Bronchial lymph node (tissue), 1 donor: ENCODE measurements around the genes PRAME, IGLL5 and VPREB3.

DNA sequence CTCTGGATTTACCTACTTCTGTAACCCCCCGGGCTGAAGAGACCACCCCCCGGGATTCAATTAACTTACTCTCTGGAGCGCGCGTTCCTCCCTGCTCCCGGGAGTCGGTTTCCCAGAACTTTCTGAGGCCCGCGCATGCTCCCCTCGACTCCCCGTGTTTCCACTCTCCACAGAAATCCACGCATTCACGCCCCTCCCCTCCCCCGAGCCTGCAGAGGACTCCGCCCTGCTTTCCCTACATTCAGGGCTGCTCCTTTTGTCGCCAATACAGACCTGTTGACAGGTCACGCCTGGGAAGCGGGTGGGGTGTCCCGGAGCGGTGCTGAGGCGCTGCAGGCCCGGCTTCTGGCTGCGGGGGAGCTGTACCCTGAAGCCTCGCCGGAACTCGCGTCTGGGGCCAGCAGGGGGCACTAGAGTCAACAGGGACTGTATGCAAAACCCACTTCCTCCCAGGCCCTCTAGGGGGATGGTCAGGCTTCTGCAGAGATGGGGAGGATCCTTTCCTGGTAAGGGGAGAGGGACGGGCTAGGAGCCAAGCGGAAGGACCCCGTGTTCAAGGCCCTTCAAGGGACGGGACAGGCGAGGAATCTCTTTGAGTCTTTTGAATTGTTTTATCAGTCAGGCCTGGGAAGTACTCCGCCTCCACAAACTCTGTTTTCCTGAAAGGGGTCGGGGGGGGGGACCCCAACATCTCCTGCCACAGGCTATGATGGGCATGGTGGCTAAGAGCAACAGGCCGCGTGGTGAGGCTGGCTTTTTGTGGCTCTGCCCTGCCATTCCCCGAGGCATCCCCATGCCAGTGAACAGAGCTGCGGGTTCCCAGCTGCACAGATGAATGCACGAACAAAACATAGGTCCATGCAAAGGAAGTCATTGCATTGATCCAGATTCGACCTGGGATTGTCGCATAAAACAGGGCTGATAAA, at the start of gene PRAME:
PRAME (minus strand) TSS at position 364 of the 926 bp plus-strand sequence.
- PRO-cap = no peak

GRCh38 chr22:22865519-22866319, 21.9 kb upstream of the IGLL5 start:
- PRO-cap = bidirectional peak, plus-strand start at chr22:22866041, minus-strand start at chr22:22865862

GRCh38 chr22:22887488-22888276, at the start of gene IGLL5:
Gene IGLL5, plus strand, starts transcription at chr22:22887816.
- PRO-cap = bidirectional peak, plus-strand start at chr22:22887800, minus-strand start at chr22:22887723

GRCh38 chr22:22895297-22895897, 7.8 kb downstream of the IGLL5 start:
- PRO-cap = no peak

DNA sequence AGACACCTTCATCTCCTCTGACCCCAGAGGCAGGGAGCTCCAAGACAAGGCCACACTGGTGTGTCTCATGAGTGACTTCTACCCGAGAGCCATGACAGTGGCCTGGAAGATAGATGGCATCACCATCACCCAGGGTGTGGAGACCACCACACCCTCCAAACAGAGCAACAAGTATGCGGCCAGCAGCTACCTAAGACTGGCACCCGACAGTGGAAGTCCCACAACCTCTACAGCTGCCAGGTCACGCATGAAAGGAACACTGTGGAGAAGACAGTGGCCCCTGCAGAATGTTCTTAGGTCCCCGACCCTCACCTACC, 23.1 kb downstream of the IGLL5 start:
- PRO-cap = no peak

DNA sequence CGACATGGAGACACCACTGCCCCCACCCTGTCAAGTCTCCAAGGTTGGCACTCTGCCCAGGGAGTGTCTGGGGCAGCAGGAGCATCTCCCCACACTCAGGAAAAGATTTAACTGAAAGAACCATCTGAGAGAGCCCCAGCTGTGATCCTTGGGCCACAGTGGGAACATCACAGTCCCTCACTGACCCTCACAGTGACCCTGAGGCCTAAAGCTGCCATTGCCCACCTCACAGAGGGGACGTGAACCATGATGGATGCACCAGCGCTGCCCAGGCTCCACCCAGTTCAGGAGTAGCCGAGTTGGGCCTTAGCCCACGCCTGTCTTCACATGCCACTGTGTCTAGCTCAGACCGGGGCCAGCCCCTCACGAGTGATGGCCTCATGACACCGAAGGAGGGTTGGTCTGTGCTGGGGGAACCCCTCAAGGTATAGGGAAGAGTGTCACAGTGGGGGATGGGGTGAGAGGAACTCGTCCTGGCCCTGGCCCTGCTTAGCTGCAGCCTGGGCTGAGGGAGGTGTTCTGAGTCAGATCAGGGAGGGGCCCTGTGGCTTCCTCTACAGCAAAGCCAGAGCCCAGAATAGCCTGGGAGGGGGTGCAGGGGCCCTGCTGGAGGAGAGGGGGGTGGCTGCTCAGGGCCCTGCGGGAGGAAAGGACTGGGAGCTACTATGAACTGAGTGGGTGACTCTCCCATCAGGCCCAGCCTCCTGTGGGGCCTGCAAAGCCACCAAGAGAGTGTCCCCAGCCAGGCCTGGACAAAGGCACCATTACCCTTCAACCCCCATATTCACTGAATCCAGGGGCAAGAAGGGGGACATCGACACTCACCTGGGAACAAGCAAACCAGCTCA, 41.0 kb downstream of the IGLL5 start:
- PRO-cap = bidirectional peak, plus-strand start at position 445 of the sequence, minus-strand start at position 325 of the sequence; bidirectional peak, plus-strand start at position 522 of the sequence, minus-strand start at position 495 of the sequence

DNA sequence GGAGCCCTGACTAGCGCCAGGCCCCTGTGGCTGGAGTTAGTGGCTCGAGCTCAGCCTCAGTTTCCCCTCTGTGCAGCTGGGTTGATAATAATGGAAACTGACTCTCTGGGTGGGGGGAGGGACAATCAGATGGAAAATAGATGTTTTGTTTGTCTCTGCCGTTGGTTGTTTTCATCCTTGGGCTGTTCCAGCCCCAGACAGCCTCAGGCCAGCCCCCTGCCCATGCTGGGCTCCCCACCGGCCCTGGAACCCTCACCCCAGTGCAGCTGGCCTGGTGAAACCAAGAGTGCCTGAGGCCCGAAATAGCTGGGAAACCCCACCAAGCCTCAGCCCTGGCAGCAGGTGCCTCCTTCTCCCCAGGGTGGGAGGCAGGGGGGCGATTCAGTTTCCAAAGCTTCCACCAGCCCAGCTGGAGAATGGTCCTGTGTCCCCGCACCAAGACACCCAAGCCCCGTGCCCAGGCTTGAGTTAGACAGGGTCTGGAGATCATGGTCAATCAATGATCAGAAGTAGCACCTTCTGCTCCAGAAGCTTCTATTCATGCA, 44.2 kb downstream of the IGLL5 start:
- PRO-cap = bidirectional peak, plus-strand start at position 196 of the sequence, minus-strand start at position 70 of the sequence; bidirectional peak, plus-strand start at position 408 of the sequence, minus-strand start at position 254 of the sequence

DNA sequence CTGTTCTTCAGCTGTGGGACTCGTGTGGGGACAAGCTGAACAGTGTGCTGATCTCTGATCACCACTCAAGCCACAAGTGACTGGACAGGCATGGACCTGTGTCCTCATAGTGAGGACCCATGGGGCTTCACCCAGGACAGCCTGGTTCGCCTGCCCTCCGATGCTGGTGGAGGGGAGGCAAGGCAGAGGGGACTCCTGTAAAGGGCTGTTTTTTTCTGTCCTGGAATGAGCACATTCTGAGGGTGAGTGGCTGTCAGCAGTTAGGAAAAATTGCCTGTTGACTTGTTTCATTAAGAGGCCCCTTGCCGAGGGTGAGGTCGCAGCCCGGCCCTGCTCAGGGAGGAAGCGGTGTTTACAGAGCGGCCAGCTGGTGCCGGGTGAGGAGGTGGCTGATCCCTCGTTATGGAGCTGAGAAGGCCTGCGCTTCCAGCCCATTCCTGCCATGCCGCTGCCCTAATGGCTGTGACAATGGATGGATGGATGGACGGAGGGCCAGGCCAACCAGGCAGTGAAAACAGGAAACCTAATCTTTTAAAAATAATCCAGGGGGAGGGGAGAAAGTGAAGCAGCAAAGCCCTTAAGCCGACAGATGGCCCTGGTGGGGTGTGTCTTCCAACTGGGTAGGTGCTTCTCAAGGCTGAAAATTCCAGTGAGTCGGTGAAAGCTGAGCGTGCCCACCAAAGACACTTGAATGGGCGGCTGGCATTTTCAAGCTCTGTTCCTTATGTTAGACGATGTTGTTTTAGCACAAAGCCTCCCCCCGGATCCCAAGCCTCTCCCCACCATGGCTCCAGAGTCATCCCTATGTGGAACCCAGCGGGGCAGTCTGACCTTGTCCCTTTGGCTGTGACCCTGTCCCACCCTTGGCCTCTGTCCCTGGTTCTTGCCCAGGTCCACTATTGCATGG, 38.5 kb downstream of the BCR start:
- PRO-cap = no peak

DNA sequence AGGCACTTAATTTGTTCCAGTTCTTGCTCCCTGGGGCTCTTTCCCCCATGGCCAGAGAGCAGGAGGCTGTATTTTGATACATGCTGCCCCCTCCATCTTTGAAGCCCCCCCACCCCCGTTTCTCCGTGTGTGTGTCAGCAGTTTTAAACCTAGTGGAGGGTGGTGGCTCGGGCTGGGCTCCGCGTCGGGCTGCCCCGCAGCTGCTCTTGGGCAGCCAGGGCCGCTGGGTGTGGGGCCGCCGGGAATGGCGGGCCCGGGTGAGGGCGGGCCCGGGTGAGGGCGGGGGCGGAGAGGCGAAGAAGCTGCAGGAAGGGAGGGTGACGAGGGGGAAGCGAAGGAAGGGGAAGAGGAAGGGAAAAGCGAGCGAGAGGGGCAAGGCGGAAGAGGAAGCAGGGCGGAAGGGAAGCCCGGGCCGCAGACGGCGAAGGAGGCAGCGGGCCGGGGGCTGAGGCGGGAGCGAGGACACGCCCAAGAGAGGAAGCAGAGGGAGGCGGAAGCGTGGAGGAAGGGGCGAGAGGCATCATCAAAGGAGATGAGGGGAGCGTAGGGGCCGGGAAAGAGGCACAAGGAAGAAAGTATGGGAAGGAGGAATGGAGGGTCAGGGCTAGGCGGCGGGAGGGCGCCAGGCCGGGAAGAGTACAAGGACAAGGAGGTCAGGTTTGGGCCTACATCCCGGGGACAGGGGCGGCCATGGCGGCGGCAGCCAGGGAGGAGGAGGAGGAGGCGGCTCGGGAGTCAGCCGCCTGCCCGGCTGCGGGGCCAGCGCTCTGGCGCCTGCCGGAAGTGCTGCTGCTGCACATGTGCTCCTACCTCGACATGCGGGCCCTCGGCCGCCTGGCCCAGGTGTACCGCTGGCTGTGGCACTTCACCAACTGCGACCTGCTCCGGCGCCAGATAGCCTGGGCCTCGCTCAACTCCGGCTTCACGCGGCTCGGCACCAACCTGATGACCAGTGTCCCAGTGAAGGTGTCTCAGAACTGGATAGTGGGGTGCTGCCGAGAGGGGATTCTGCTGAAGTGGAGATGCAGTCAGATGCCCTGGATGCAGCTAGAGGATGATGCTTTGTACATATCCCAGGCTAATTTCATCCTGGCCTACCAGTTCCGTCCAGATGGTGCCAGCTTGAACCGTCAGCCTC, 82.5 kb downstream of the BCR start:
- PRO-cap = no peak

- PRO-cap = no peak
Measured at GRCh38 chr22:23280334-23280929, 100.1 kb downstream of the BCR start.

DNA sequence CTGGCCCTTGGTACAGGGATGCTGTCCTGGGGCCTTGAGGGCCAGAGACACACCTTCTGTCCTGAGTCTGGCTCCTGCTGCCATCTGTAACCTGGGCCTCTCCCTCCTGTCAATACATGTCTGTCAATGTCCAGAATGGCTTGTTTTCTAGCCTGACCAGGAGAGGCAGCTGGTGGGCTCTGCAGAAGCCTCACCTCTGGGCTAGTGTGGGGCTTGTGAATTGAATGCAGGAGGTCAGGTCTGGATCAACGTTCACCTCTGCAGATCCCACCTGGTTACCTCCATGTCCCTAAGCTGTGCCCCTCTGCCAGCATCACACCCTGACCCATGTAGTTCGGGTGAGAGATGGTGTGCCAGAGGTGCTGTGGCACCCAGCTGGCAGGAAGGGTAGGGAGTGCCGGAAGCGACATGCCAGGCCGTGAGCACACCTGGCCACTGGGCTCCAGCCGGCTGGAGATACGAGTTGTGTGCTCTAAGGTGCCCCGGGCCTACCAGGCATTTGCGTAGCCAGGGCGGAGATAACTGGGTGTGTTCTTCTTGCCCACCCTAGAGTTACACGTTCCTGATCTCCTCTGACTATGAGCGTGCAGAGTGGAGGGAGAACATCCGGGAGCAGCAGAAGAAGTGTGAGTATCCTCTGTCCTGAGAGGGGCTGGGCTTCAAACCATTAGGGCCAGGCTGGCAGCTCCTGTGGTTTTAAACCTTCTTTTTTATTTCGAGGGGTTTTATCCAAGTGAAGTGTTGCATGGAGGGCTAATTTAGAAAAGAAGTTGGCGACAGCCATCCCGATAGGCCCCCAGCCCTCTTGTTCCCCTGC, 107.4 kb downstream of the BCR start:
- PRO-cap = no peak

- PRO-cap = no peak
Measured at GRCh38 chr22:23315481-23316229, 135.3 kb downstream of the BCR start.

DNA sequence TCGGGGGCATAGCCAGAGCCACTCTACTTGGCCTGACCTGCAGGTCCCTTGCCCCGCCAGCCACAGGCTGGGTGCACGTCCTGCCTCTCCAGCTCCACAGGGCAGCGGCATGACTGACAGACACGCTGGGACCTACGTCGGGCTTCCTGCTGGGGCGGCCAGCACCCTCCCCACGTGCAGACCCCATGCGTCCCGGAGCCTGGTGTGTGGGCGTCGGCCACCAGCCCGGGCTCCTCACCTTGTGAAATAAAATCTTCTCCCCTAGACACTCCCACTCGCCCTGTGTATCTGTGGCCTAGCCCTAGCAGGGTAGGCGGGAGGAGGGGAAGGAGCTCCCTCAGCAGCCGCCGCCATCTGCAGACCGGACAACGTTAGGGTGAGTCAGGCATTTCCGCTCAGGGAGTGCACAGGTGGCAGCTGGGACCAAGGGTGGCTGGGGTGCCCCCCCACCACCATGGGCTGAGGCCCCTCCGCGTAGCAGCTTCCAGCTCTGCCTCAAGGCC, 119.5 kb downstream of the IGLL1 start:
- PRO-cap = no peak

DNA sequence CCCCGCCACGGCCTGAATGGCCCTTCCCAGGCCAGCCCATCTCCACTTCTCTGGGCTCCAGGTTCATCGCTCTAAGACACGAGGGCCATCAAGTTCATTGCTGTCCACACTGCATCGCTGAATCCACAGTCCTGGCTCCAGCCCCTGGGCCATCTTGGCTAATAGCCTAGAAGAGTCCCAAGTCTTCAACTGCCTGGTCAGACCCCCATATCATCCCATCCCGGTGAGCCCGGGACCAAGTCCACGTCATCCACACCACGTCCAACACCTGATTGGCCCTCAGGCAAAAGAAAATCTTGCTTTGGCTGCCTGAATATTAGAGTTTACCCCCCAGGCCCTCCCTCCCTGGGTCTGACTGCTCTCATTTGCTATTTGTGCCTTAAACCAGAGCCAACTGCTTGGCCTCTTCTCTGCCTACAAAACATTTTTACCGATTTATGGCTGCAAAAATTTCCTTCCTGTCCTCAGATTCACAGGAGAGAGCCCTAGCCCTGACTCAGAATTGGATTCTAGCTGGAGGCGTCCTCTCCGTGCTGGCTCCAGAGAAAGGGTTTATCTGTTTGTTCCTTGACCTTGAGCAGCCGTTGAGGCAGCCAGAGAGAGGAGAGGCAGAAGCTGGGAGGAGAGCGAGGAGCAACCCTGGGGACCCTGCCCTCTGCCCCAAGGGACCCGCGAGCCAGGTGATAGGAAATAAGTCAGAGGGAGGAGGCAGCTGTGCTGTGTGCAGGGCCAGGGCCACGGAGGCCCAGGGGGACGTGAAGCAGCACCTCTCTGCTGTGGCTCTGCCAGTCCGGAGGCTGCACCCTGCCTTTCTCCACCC, 75.8 kb downstream of the IGLL1 start:
- PRO-cap = no peak

GRCh38 chr22:23509562-23510066, 70.5 kb downstream of the IGLL1 start:
- PRO-cap = no peak

DNA sequence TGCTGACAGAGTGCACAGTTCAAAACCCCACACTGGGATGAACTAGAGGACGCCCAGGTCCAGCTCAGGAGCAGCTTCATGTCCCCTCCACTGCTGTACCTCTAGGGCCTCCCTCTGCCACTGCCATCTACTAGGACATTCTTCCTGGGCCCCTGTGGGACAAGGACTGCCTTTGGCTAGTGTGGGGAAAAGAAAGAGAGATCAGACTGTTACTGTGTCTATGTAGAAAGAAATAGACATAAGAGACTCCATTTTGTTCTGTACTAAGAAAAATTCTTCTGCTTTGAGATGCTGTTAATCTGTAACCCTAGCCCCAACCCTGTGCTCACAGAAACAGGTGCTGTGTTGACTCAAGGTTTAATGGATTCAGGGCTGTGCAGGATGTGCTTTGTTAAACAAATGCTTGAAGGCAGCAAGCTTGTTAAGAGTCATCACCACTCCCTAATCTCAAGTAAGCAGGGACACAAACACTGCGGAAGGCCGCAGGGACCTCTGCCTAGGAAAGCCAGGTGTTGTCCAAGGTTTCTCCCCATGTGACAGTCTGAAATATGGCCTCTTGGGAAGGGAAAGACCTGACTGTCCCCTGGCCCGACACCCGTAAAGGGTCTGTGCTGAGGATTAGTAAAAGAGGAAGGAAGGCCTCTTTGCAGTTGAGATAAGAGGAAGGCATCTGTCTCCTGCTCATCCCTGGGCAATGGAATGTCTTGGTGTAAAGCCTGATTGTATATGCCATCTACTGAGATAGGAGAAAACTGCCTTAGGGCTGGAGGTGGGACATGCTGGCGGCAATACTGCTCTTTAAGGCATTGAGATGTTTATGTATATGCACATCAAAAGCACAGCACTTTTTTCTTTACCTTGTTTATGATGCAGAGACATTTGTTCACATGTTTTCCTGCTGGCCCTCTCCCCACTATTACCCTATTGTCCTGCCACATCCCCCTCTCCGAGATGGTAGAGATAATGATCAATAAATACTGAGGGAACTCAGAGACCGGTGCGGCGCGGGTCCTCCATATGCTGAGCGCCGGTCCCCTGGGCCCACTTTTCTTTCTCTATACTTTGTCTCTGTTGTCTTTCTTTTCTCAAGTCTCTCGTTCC, 43.9 kb downstream of the IGLL1 start:
- PRO-cap = no peak

DNA sequence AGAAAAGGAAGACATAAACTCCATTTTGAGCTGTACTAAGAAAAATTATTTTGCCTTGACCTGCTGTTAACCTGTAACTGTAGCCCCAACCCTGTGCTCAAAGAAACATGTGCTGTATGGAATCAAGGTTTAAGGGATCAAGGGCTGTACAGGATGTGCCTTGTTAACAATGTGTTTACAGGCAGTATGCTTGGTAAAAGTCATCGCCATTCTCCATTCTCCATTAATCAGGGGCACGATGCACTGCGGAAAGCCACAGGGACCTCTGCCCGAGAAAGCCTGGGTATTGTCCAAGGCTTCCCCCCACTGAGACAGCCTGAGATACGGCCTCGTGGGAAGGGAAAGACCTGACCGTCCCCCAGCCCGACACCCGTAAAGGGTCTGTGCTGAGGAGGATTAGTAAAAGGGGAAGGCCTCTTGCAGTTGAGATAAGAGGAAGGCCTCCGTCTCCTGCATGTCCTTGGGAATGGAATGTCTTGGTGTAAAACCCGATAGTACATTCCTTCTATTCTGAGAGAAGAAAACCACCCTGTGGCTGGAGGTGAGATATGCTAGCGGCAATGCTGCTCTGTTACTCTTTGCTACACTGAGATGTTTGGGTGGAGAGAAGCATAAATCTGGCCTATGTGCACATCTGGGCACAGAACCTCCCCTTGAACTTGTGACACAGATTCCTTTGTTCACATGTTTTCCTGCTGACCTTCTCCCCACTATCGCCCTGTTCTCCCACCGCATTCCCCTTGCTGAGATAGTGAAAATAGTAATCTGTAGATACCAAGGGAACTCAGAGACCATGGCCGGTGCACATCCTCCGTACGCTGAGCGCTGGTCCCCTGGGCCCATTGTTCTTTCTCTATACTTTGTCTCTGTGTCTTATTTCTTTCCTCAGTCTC, 42.1 kb downstream of the IGLL1 start:
- PRO-cap = no peak

DNA sequence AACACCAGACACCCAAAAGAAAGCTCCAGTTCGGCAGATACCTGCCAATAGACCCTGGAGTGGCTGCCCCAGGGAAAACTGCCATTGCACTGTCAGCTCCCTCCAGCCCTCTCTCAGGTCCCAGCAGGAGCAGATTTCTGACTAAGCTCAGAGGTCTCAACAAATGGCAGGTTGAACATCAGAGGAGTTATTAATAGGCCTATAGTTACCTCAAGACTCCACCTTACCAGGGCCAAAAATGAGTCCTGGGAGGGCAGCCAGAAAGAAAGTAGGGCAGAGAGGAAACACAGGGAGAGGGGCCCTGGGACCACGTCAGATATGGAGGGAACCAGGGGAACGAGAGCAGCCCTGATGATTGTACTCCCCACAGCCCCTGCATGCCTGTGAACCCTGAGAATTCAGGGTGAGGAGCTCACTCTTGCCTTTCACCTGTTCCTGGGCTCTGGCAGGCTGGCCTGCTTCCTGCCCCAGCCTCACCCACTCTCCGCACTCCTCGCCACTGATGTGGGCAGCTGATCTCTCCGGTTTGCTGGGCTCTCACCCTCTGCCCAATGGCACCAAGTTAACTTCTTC, 4.3 kb upstream of the RGL4 start:
- PRO-cap = no peak

DNA sequence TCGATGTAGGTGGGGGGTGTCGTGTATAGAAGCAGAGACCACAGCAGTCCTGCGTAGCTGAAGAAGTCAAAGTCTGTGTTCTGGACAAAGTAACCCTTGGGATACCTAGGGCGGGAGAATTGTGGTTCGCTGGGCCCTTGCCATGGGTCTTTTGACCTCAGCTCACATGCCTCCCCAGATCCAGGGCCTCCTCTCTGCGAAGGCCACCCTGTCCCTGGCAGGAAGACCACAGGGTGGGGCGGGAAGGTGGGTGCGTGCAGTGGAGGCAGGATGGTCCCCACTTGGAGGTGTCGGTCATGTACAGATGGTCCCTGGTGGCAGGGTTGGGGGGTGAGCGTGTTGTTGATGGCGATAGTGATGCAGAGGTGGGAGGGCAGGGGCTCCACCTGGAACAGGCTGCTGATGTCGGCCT, 23.4 kb downstream of the RGL4 start:
- PRO-cap = no peak

DNA sequence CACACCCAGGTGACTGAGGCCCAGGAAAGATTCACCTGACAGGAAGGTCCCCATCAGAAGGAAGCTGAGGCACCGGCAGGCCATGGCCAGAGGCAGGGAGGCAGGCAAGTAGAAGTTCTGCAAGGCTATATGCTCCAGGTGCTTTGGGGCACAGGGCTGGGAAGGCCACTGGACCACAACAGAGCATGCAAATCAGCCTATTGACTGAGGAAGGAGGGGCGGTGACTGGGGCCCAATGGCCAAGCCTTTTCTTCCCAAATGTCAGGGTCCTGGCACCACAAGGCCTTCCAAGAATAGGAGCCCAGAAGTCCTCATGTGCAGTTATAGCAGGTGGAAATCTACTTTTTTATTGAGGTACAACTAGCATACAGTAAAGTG, at the start of gene VPREB3:
VPREB3 (minus strand) TSS at position 146 of the 378 bp plus-strand sequence.
- PRO-cap = unidirectional peak, minus-strand start at position 119 of the sequence; unidirectional peak, minus-strand start at position 145 of the sequence